Panc1 (cell line): ENCODE measurements around the genes C17orf97 and NXN.

DNA sequence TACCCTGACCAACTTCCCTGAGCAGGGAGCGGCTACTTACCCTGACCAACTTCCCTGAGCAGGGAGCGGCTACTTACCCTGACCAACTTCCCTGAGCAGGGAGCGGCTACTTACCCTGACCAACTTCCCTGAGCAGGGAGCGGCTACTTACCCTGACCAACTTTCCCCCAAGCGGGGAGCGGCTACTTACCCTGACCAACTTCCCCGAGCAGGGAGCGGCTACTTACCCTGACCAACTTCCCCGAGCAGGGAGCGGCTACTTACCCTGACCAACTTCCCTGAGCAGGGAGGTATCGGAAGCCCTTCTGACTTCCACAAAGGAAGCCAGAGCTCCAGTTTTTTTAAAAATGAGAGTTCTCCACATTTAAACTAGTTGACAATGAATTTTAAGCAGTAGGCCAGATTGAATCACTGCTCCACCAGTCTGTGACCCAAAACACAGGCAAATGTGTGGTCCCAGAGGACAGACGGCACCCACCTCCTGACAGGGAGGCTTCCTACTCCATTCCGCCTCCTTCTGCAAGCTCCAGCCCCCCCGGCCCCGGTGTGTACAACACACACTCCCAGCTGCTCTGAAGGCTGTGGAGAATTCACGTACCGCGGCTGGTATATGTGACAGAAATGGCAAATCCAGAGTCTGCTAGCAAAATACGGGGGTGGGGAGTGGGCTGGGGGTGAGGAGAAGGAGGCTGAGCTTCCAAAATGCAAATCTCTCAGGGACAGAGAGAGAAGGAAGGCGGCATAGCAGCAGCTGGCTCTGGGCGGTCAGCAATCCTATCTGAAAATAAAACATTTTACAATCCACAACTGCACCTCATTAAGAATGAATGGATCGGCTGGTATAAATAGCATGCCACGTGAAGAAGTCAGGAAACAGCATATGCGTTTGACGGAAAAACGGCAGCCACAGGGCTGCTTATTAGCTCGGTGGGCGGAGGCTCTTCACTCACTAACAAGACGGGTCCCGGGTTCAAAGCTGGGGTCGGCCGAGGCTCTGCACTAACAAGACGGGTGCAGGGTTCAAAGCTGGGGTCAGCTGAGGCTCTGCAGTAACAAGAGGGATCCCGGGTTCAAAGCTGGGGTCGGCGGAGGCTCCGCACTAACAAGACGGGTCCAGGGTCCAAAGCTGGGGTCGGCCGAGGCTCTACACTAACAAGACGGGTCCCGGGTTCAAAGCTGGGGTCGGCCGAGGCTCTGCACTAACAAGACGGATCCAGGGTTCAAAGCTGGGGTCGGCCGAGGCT is 53.1 kb upstream of the DOC2B start:
- RRBS, 2 experiments: 59 to 64% methylated on average over 1 of the region's 47 CpGs

GRCh38 chr17:247704-248365 is 66.4 kb upstream of the DOC2B start:
- RRBS, 2 experiments: no CpG with 5 or more reads among the region's 12 CpGs

DNA sequence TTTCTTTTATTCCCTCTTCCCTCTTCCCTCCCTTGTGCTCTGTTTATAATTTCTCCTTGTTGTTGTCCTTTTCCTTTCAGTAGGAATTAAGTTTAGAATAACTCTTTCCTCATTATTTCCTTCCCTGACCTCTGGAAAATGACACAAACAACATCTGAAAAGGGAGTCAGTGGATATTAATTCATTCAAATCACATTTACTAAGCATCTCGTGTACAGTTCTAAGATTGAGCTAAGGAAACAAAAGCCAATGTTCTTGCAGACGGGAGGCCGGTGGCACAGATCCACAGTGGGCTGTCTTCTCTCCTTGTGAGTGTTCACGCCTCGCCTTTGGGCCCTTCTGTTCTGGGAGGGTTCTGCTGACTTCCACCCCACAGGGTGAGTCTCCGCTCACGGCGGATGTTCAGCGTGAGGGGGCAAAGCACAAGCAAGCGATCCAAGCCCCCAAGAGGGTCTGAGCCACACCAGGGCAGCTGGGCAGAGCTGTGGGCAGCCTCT is 84.1 kb upstream of the DOC2B start:
- RRBS, 2 experiments: no CpG with 5 or more reads among the region's 10 CpGs

DNA sequence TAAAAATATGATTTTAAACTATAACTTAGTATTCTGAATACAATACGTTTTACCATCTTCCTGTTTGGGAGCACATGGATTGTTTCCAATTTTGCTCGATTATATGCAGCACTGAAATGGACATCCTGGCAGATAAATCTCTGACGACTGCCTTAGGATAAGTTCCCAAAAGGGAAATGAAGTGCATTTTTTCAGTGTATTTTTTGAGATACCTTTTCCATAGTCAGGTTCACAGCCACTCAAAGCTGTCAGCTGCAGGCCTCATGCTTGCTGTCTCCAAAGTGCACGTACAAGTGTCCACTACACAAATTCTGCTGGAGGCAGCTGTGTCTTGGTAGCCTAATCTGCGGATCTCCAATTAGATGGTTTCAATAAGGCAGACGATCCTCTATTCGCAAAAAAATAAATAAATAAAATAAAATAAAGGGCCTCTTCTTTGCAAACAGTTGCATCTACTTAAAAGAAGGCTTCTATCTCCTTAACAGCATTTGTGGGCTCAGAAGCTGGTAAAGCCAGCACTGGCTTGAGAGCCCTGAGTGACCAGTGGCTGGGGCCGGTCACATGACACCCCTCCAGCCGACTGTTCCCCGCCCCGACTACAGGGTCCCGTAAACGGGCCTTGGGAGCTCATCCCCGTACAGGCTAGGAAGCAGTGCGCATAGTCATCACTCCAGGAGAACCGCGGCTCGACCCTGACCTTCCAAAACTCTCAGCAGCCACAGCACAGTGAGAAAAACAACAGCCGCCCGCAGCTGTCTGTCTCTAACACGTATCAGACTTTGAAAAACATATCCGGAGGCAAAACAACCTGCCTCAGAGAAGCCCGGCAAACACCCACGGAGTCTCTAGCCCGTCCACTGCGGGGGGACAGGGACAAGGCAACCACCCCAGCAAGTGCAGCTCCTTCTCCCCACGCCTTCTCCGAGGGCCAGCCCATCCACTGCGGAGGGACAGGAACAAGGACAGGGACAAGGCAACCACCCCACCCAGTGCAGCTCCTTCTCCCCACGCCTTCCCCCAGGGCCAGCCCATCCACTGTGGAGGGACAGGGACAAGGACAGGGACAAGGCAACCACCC is 18.7 kb downstream of the RPH3AL start:
- RRBS, 2 experiments: no CpG with 5 or more reads among the region's 30 CpGs

- RRBS, 2 experiments: no CpG with 5 or more reads among the region's 19 CpGs
Observed at GRCh38 chr17:348597-349750, 3.6 kb downstream of the RPH3AL start.

- RRBS, 2 experiments: 2 to 13% methylated on average over 1 to 12 of the region's 101 CpGs
Observed at GRCh38 chr17:409705-410835, at the start of gene C17orf97. Gene C17orf97, plus strand, starts transcription at chr17:410325.

DNA sequence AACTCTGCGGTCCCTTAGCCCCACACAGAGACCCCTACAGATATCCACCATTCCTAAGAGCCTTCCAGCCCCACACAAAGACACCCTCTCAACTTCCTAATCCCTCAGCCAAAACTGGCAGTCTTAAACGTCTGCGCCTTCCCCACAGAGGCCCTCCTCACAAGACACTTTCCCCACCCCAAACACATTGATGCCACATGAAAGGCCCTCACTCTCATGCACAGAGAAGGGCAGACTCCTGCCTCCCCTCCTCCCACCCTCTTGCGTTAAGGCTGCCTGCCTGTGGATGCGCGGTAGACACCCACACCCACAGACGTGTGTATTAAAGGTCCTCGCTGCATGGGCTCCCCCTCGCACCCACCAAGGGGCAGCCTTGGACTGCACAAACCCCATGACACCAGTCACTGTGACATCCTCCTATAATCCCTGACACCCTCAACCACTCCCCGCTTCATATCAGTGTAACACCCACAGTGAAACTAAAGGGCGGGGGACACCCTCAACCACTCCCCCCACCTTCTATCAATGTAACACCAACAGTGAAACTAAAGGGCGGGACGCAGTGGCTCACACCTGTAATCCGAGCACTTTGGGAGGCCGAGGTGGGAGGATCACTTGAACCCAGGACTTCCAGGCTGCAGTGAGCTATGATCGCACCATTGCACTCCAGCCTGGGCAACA is 851 bp downstream of the C17orf97 start:
- RRBS, 2 experiments: no CpG with 5 or more reads among the region's 16 CpGs

GRCh38 chr17:416199-416519 is 6.0 kb downstream of the C17orf97 start:
- RRBS, 2 experiments: no CpG with 5 or more reads among the region's 9 CpGs

- RRBS, 2 experiments: no CpG with 5 or more reads among the region's 23 CpGs
Observed at GRCh38 chr17:713920-714462, 648 bp downstream of the VPS53 start.

DNA sequence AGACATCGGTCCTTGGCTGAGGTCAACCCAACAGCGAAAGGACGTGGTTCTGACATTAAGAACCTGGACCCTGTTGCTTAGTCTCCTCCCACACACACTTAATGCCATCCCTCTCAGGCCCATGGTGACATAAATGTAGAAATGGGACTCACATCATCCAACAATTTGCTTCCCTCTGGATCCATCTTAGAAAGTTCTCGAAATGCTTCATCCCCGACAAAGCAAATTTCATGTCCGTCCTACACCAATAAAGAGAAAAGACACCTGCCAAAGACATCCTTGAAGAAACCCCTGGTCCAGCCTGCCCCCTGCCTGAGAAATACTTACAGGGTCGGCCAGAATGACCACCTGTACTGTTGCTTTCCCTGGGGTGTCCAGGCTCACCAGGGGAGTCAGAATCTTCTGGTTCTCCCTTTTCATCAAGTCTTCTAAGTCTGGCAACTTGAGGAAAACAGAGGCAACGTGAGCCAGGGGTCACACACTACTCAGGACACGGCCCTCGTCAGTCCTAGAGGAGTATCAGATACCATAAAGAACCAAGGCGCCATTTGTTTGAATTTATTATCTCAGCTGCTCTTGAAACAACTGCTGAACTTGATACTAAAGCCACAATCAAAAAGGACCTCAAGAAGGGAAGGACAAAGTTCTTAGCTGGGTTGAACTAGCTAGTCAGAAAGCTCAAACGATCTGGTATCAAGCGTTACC is 12.2 kb downstream of the GLOD4 start:
- RRBS, 2 experiments: no CpG with 5 or more reads among the region's 13 CpGs

- RRBS, 2 experiments: 75 to 96% methylated on average over 3 to 4 of the region's 32 CpGs
Observed at GRCh38 chr17:789843-790672, 7.9 kb downstream of the MRM3 start.

DNA sequence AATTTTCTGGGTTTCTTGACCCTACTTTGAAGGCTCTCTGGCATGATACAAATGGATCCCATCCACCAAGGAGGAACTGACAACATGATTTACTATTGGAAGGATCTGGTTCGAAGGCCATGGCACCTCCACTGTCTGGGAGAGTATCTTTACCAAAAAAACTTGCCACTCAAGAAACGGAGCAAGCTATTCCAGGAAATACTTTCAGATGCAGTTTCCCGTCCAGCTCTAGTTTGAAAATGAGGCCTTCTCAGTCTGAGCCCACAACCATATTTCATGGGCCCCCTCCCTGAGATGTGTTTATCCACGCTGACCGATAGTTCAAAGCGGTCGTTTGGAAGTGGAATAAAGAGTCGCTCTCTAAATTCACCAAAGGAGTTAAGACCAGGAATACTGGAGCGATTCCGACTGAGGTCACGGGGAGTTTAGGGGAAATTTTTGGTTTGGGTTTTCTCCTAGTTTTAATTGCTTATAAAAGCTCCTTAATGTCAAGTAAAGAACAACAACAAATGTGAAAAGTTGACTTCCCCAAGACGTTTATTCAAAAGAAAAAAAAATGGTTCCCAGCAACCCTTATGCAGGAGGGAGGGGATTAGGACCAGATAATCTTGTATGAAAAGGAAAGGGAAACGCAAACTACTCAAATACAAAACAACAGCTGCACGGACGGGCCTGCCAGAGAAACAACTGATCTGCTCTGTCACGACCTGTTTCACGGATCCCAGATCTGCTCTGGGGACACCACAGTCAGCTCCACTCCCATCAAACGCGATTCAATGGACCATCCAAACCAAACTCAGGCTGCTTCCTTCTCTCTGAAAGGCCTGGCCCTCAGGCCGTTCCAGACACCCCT is 77.0 kb downstream of the MRM3 start:
- RRBS, 2 experiments: no CpG with 5 or more reads among the region's 20 CpGs

- RRBS, 2 experiments: 80 to 100% methylated on average over 1 of the region's 12 CpGs
Observed at GRCh38 chr17:901278-901866, 78.2 kb downstream of the NXN start.

DNA sequence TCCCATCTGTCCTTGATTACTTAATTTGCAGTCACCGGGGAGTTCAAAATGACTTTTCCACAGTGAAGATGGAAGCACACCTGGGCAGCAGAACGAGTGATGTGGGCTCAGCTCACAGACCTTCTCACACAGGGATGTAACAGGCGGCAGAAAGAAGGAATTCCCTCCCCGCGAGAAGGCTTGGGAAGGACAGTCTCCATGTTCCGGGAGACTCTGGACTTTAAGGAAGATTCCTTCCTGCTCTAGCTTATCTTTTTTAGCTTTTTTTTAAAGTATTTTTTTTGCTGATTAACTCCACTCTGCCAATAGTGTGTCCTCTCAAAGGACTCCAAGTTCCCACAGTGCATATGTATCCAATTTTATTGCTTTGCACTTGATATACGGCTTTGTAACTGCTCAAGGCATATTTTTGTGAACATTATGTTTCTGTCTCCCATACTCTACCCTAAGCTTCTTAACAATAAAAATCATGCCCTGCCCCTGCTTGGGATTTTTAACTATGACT is 68.8 kb downstream of the NXN start:
- RRBS, 2 experiments: no CpG with 5 or more reads among the region's 7 CpGs

DNA sequence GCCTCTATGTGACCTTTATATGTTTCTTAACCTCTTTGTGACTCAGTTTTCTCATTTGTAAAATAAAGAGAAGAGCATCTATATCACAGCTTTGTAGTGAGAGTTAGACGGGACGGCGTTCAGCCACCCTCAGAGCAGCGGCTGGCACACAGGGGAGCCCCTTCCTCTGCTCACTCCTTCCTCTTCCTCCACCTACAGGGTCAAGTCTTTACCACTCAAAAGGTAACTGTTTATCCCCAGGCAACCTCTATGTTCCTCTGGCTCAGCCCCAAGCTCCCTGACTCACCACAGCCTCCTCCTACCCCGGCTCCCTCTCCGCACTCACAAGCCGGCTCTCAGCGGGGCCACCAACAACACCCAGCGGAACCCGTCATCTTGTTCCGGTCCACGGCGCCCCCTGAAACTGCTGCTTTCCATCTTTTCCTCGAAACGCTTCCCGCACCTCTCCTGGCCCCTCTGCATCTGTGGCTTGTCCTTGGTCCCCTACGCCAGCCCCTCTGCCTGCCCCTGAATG is 58.5 kb downstream of the NXN start:
- RRBS, 2 experiments: 33 to 56% methylated on average over 5 of the region's 17 CpGs

GRCh38 chr17:948627-948823 is 31.1 kb downstream of the NXN start:
- RRBS, 2 experiments: 3 to 35% methylated on average over 10 of the region's 13 CpGs

GRCh38 chr17:966675-967346 is 12.8 kb downstream of the NXN start:
- RRBS, 2 experiments: 100% methylated on average over 2 of the region's 10 CpGs; no CpG with 5 or more reads in 1 of the 2 experiments

- RRBS, 2 experiments: 2 to 5% methylated on average over 27 to 29 of the region's 150 CpGs
Observed at GRCh38 chr17:979143-980540, at the start of gene NXN. Gene NXN, minus strand, starts transcription at chr17:979776.

- RRBS, 2 experiments: no CpG with 5 or more reads among the region's 9 CpGs
Observed at GRCh38 chr17:1001184-1001622, 4.3 kb downstream of the TIMM22 start.

GRCh38 chr17:1060836-1061319 is 63.9 kb downstream of the TIMM22 start:
- RRBS, 2 experiments: no CpG with 5 or more reads among the region's 15 CpGs